Left lung (tissue), 1 donor: ENCODE results near the gene LPA.

- PRO-cap = no peak
Observed at GRCh38 chr6:158938801-158939082, 61.3 kb downstream of the RSPH3 start.

DNA sequence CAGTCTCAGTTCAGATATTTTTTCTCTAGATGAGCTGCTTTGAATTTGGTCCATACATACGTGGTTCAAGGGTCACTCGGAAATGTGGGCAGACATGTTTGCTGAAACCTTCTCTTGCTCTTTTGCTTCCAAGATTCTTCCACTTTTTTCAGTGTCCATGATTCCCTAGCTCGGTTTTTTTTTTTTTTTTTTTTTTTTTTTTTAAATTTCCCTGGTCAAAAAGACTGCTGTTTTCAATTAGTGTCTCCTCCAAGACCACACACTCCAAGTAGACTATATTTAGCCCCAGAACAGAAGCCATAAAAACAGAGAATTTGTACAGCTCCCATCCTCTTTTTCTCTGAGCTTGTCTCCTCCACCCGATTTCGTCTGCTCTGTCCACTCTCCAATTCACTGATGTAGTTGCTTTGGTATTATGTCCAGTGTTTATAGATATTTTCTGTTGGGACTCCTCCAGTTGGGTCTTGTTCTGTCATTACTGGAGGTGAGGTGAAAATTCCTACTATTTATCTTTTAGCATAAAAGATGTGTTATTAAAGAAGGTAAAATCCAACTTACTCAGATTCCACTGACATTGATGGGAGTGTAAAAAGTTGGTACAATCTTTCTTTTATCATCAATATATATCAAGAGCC lies 37.6 kb downstream of the RSPH3 start:
- PRO-cap = no peak

DNA sequence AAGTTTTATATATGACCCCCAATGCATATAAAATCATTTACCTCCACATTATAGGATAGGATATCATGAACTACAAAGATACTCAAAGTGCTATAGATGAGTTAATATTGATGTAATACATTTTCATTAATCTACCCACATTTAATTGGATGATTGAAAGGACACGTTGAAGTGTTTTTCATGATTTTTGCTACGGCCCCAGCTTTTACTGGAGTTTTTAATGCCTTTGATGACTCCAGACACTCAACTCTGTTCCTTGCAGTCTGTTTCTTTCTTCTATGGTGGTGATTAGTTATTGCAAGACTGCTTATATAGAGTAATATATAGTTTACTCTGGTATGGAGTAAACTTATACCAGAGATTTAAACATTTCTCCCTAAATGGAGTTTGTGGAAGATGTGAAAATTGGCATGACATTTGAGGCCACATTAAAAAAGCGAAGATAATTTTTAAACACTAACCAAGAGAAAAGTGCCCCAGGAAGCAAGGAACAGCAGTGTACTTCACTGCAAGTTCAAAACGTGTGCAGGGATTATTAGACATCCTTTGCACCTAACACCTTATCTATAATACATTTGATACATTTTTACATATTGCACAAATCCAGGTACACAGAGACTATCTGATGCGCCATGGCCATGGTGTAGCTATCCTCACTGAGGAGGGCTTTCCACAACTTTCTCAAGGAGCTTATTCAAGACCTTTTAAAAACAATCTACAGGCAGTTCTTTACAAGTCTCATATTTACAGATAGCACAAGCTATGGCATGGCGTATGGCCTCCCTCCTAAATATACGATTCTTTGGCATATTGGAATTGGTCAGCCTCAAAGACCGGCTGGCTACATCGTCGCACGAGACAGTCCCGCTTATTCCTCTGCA lies 9.5 kb downstream of the TAGAP start:
- PRO-cap = no peak

DNA sequence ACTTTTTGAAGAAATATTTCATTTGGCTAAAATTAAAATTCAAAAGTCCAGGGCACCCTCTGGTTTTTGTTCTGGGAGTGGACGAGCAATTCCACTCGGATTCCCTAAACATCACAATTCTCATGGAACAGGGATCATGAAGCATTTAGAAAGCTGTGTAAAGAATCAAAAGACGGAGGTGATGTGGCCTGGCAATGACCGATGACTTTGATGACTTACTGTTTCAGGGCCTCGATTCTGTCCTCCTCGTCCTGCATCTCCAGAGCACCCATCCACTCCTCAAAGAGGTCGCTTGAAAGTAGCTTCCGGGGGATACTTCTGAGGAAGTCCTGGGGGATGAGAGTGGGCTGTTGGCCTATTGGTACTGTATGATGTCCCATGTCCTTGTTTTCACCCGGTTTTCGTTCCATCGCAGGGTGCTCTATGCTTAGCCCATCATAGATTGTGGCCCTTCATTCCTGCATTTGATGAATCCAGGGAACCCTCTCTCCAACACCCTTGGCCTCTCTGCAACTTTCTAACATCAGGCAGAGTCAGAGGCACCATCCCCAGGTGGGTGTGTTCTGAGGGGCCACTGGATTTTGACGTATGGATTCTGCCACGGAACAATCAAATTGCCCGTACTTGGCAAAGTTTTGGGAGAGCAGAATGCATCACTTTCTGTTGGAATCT lies 4.2 kb downstream of the TAGAP start:
- PRO-cap = no peak

DNA sequence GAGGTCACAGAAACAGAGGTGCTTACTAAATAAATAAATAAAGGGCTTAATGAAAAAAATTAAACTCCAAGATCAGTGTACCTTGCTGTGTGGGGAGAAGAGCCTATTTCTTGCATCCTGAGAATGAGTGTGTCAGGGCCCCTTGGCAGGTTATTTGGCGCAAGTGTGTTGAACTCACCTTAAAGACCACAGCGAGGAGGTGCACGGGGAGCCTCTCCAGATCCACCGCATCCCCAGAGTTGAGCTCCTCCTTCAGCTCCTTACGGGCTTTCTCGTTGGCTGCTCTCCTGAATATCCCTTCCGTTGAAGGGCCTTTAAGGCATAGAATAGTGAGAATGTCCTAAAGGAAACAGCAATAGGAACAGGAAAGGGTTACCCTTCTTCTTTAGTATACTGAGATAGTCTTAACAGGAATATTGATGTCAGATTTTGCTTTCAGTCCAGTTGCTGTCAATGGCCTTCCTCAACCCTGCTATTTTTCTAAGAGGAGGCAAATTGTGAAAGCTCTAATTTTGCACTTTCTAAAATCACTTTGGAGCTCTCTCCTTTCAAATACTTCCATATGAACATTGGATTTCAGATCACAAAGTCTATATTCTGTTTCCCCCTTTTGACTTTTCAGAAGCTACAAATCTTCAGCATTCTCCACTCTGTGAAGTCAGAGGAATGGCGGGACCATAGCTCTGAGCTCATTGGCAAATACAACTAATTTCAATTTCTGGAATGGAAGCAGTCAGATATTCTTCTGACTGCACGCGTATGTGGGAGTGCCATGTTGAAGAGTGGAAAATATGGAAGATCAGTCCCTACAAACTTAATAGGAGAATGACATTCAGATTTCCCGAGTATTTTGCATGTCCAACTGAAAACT lies 3.4 kb downstream of the TAGAP start:
- PRO-cap = no peak

- PRO-cap = unidirectional peak, minus-strand start at chr6:159042514
Observed at GRCh38 chr6:159042047-159043076, 2.4 kb downstream of the TAGAP start.

DNA sequence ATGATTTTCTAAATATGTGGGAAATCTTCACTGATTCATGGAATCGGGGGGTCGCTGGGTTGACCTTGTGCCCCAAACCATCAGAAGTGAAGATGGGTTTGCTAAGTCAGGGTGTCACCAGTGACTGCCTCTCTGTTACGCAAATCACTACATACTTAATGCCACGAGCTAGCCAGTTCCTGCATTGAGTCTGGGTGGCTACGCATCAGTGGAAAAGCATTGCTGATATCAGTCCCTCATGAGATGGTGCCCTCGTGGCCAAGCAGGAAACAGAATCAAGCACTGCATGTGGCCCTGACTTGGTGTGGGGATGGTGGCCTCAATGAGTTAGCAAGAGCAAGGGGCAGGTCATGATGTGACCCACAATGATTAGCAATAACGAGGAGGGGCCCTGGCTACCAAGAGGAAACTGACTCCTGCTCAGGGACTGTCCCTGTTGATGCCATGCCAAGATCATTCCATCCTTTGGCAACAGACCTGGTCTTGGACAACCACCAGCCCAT lies 51.7 kb upstream of the FNDC1 start:
- PRO-cap = unidirectional peak, plus-strand start at position 184 of the sequence

DNA sequence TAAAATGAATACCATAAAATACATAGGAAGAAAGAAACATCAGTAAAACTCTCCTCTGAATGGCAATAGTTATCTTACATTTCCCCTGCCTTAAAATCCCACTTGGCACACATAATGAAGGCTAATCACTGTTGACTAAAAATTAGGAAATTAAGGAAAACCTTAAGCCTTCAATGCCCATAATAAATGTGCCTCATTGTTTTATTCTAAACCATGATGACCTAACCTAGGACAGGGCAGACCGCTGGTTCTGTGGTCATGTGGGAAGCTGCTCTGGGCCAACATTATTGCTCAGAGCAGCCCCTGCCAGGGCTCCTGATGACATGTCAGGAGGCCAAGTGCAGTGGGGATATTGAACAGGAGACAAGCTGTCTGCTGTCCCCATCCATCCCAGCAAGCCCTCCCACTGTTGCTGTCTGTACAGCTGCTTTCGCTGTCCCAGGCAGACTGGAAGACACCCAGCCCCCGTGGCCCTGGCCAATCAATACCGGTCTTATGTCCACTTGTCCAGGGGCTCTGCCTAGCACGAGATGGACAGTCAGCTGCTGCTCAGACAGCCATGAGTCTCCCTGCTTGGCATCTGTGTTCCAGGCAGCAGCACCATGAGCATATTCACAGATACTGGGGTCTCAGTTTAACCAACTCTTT lies 43.3 kb upstream of the FNDC1 start:
- PRO-cap = no peak

- PRO-cap = no peak
Observed at GRCh38 chr6:159691815-159692257, 1.2 kb downstream of the SOD2 start.

GRCh38 chr6:159732727-159733271 lies 5.5 kb downstream of the WTAP start:
- PRO-cap = no peak

DNA sequence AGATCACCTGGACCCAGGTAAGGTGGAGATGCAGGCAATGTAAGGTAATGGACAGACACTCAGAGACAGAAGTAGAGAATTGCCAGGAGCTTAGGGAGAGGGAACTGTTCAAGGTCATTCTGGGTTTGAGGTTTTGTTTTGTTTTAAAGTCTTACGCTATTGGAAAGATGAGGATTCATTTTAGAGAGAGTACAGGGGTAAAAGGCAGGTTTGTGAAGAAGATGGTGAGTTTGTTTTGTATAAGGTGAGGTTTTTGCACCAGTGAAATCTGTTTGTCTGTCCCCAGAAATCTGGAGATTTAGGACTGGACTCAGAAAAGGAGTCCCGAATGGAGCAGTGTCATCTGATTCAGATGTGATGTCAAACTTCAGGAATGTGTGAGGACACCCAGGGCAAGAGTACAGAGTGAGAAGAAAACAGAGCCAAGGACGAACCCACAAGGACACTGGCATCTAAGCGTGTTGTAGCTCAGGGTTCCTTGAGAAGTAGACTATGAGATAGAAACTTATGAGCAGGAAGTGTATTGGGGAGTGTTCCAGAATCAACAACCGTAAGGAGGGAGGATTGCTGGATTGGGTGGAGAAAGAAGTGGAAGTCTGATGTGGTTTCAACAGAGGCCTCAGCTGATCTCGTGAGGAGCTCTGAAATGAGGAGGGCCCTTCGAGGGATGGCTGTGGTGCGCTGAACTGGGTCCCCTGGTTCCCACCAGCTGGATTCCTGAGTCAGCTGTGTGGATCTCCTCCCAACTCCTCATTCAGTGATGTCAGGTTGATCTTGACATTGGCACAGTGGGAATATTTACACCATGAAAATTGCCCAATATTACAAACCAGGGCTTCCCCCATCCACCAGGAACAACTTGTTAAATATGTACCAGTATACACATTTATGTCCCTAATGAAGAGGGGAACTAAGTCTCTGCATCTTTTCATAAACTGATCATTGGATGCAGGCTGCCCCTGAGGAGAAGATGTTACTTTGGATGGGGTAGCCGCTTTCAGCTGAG lies 25.8 kb upstream of the IGF2R start:
- PRO-cap = no peak

DNA sequence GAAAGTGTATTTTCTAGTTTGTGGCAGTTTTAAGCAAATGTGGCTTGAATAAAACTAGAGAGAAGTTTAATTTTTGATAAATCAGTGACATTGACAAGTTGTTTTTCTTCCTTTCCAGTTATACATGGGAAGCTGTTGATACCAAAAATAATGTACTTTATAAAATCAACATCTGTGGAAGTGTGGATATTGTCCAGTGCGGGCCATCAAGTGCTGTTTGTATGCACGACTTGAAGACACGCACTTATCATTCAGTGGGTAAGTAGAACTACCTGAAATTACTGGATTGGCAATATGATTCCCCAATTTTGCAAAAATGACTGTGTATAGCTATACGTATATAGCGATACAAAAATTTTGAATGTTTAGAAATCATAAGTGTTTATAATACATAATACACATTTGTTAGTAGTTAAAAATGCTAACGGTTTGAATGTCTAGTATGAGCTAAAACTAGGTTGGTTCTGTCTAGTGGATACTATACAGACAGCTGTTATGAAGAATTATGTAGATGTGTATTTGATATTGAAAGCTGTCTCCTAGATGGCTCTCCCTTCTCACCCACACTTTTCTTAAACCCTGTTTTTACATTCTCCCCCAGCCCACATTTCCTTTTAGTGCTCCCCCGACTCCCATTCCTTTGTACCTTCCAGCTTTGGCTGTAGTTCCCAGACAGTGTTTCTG lies 22.3 kb downstream of the IGF2R start:
- PRO-cap = no peak

GRCh38 chr6:160038417-160038719 lies 69.5 kb downstream of the IGF2R start:
- PRO-cap = no peak

DNA sequence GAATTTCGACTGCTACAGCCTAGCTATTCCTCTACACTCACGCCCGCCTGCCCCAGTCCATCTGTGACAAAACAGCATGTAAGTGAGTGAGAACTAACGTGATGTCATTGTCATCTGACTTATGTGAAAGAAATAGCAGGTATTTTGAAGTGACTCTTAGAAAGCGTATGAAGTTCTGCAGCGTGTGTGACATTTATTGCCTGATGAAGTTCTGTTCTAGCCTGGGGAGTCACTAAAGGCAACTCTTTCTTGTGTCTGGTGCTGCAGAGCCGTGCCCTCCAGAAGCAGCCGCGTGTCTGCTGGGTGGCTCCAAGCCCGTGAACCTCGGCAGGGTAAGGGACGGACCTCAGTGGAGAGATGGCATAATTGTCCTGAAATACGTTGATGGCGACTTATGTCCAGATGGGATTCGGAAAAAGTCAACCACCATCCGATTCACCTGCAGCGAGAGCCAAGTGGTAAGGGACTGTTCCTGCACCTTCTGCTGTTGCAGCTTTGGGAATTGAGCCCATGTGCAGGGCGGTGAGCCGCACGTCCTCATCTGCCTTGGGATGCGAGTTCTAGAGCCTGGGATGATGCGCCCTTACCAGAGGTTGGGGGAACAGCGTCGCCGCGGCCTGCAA lies 51.9 kb upstream of the SLC22A1 start:
- PRO-cap = no peak

- PRO-cap = no peak
Observed at GRCh38 chr6:160092588-160093851, 28.6 kb upstream of the SLC22A1 start.

GRCh38 chr6:160102434-160102746 lies 19.2 kb upstream of the SLC22A1 start:
- PRO-cap = no peak

DNA sequence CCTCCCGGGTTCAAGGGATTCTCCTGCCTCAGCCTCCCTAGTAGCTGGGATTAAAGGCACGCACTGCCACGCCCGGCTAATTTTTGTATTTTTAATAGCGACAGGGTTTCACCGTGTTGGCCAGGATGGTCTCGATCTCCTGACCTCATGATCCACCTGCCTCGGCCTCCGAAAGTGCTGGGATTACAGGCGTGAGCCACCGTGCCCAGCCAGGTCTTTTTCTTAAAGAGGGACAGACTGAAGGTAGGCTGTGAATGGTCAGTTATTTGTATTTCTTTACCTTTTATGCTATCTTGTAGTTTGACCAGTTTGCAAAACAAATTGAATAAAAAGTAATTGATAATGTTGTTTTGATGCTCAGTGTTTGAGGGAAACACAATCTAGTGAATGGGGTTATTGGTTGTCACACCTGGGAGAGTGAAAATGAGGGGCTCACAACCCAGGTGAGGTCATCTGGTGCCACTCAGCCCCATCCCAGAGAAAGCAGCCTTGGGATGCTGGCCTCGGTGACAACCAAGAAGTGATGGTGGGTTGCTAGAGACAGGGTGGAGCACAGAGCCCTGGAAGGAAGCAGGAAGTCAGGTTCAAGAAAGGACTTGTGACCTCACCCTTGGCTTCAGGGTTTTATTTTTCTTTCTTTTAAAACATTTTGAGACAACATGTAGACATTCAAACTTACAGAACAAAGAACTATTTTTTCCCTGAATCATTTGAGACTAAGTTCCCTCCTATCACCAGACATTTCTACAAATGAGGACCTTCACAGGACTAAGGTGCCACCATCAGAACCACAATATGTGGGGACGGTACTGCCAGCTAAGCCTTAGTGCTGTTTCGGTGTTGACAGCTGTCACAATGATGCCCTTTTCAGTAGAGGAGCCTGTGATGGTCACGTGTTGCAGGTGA lies 12.6 kb upstream of the SLC22A1 start:
- PRO-cap = unidirectional peak, plus-strand start at position 489 of the sequence

DNA sequence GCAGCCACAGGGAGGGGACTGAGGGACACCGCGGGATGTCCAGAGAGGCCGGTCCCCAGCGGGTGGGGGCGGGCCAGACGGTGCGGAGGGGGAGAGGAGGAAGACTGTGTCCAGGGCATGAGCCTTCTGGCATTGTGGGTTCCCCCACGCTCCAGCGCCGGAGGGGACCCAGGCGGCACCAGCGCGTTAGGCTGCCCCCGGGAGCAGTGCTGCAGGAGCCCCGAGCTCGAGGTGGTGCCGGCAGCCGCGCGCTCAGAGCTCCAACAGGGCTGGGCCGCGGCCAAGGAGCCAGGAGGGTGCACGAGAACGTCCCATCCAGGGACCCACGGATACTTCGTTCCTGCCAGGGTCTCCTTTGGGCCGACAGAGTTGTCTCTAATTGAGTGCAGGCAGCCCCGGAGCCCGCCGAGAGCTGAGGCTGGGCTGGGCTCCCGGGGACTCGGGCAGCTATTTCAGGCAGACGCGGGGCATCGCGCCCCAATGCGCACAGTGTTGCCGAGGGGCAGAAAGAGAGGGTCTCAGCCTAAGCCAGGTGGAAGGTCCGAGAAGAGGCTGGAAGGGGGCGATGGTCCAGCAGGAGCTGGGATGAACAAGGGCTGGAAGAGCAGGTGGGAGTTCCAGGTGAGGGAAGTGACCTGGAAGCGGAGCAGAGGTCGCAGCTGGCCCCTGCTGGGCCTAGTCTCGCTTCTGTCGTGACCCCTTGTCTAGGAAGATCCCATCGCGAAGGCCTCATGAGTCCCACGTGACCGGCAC lies 14.6 kb downstream of the SLC22A3 start:
- PRO-cap = no peak

- PRO-cap = no peak
Observed at GRCh38 chr6:160451690-160452583, 103.8 kb downstream of the SLC22A3 start.

DNA sequence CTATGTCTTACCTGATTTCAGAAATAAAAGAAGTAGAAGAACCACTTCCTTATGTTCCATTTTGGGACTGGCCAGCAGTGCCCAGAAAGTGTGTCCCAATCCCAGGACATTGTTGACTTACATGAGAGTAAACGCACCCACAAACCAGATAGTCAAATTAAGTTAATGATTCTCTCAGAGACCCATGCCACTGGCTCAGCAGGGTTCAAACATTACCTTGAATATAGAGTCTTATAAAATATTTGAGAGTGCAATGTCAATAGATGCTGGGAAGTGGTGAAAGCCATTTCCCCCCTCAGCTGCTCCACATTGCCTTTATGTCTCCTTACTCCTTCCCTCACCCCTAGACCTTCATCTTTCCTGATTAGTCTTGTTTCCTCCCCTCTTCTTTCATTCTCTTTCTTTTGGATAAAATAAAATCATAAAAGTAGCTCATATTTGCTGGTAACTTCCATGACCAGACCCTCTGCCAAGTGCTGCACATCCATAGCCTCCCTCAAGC lies at the start of gene LPA:
Gene LPA, minus strand, starts transcription at position 121 of the 502 bp plus-strand sequence.
- PRO-cap = no peak